Subcutaneous adipose tissue (tissue), 3 donors: ENCODE measurements around a stretch of chr14.

- PRO-cap, result no peak
- RAMPAGE, long total RNA, 3 experiments, result no peak in any of the 3 experiments
Measured at GRCh38 chr14:75522943-75523469, 737 bp downstream of the BATF start.

GRCh38 chr14:75523767-75524313 lies 1.6 kb downstream of the BATF start:
- PRO-cap, result no peak
- RAMPAGE, long total RNA, 3 experiments, result no peak in any of the 3 experiments

GRCh38 chr14:75867777-75868369 lies 113.9 kb downstream of the TGFB3 start:
- PRO-cap, result no peak
- RAMPAGE, long total RNA, 3 experiments, result no peak in any of the 3 experiments

GRCh38 chr14:76083808-76084531 lies 67.8 kb upstream of the GPATCH2L start:
- PRO-cap, result no peak
- RAMPAGE, long total RNA, 3 experiments, result no peak in any of the 3 experiments

GRCh38 chr14:76163527-76163914 lies 11.8 kb downstream of the GPATCH2L start:
- PRO-cap, result no peak
- RAMPAGE, long total RNA, 3 experiments, result no peak in any of the 3 experiments

DNA sequence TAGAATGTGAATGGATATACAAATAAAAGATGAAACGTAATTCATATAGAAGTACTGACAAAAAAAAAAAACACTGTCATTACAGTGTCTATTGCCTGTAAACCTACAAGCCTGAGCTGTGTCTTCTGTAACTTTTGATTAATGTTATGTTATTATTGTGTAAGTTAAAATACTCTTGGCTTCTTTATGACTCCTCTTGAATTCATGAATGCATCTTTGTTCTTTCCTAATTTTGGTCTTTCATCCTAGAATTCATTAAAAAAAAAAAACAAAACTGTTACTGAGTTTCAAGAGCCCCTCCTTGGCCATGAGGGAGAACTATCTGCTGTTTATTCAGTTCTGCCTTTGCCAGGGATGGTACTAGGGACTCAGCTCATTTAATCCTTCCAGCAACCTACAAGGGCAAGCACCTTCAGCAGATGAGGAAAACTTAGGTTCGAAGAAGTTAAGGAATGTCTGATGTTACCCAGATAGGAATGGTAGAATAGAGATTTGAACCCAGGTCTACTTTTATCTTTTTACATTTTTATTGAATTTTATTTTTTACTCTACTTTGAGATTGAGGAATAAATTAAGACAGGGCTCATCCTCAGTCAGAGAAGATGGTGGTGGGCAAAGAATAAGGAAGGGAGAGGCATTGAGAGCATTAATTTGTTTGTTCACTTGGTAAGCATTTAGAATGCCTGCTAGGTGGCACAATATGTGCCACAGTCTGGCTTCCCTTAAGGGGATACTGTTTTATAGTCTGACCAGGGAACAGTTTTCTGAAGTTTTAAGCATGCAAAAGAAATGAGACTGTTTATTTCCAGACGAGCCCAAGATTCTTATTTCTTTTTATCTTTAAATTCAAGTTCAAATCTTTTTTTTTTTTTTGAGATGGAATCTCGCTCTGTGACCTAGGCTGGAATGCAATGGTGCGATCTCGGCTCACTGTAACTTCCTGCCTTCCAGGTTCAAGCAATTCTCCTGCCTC lies 22.3 kb downstream of the GPATCH2L start:
- PRO-cap, result no peak
- RAMPAGE, long total RNA, 3 experiments, result no peak in any of the 3 experiments

DNA sequence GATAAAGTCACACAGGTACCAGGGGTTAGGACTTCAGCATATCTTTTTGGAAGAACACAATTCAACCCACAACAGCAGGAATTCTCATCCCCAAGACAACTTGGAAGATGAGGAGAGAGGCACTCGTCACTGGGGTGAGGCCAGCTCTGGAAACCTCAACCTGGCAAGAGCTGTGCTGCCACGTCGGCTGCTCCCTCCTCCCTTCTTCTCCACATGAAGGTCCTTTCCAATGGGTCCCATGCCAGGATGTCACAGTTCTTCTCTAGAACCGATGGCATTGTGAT lies 138.2 kb upstream of the VASH1 start:
- PRO-cap, result no peak
- RAMPAGE, long total RNA, 3 experiments, result no peak in any of the 3 experiments

- PRO-cap, result no peak
- RAMPAGE, long total RNA, 3 experiments, result no peak in any of the 3 experiments
Measured at GRCh38 chr14:76640634-76641426, 120.4 kb upstream of the VASH1 start.

GRCh38 chr14:76926428-76927071 lies 100.3 kb downstream of the LRRC74A start:
- PRO-cap, result no peak
- RAMPAGE, long total RNA, 3 experiments, result no peak in any of the 3 experiments

- PRO-cap, result bidirectional peak, plus-strand start at chr14:76959556, minus-strand start at chr14:76959424
- RAMPAGE, long total RNA, 3 experiments, result no peak in any of the 3 experiments
Measured at GRCh38 chr14:76959179-76959825, 69.2 kb downstream of the IRF2BPL start.

DNA sequence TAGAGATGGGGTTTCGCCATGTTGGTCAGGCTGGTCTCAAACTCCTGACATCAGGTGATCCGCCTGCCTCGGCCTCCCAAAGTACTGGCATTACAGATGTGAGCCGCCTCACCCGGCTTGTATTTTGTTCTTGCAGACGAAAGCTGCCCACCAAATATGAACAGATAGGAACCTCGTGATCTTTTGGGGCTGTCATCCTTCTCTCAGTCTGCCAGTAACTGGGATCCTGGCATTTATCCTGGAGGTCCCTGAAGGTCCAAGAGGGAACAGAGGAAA lies 68.6 kb downstream of the IRF2BPL start:
- PRO-cap, result no peak
- RAMPAGE, long total RNA, 3 experiments, result no peak in any of the 3 experiments

DNA sequence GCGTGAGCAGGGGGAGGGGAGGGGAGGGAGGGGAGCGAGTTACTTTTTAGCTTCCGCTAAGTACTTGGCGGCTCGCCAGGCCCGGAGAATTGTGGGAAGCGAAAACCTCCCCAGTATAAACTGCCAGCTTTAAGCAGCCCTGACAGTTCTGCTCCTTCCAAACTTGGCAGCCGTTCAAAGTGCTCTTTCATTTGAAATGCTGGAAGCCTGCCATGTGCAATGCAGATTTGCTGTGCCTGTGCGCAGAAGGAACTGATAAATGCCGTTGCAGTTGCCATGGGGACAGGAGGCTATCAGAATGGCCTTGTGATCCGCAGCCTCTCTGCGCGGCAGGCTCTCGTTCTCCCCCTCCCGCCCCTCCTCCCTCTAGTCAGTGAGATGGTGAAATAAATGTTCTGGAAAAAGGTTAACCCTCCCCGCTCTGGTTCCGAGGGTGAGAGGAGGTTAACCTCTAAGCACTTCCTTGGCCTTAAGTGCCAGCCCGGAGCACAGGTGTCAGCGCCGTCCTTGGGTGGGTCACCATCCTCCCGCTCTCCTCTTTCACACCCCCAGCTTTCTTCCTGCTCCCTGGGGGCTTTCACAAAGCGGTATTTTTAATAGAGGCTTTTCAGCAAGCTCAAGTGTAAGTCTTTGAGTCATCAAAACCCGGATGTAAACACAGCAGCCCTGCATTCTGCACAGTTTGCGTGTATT lies 11.9 kb upstream of the IRF2BPL start:
- PRO-cap, result no peak
- RAMPAGE, long total RNA, 3 experiments, result no peak in any of the 3 experiments

DNA sequence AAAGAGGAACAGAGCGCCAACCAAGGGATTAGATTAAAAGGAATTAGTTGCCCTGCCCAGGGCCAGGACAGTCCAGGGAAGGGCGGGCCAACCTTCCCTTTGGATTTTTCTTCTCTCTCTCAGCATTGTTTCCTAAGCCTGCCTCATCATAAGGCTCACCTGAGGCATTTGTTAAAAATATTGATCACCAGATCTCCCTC lies 8.7 kb downstream of the CIPC start:
- PRO-cap, result no peak
- RAMPAGE, long total RNA, 3 experiments, result no peak in any of the 3 experiments

DNA sequence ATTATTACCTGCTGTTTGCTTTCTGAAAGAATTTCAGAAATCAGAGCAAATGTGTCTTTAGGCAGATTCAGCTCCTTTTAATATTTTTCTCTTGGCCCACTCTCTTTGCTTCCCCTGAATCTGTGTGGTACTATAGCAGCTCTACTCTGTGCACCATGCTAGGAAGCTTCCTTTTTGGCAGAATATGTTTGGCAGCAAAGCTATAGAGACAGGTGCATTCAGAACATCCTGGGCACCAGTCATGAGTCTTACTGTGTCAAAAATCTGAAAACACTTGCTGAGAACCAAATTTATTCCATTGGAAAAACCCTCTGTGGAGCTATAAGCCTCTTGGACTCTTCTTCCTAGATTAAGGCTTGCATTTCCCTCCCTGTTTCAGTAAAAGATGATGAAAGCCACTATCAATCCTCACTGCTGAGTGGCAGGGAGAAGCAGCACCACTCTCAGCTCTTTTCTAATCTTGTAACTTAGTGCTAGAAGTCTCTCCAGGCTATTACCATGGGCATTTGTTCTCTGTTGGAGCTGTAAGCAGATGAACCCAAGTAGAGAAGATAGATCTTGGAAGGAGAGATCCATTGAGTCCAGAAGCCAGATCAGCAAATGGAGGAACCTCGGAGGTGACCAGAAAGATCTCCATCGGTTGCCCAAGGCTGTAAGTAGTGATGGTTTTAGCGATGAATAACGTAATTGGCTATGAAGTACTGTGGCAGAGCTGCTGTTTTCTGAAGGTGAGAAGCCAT lies 18.3 kb downstream of the CIPC start:
- PRO-cap, result no peak
- RAMPAGE, long total RNA, 3 experiments, result no peak in any of the 3 experiments

DNA sequence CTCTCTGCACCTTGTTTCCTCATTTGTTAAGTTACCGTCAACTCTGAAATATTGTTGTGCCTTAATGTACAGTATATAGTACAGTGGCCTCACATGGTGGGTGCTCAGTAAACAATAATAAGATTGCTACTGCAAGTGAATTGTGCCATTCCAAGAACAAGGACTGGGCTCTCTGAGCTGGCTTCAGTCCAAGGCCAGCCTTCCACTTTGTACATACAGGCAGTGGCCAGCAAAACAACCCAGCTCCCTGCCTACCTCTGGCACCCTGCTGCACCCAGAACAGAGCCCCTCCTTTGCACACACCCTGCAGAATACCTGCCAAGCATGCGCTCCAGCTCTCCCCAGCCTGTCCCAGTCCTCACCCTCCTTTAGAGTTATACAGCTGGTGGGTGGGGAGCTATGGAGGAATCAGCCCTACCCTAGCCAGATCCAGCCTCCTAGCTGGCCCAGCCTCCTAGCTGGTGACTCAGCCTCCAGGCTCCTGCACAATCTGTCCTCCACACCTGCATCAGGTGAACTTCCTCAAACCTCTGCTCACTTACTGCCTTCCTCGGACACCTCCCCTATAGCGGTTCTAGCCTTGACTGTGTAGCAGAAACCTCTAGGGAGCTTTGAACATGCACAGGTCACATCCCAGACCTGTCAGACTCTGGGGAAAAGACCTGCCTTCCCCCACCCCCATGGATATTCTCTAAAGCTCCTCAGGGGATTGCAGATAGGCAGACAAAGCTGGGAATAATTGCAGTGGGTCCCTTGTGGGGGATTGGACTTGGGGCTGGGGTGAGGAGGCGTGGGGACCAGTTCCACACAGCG lies 18.0 kb downstream of the ZDHHC22 start:
- PRO-cap, result no peak
- RAMPAGE, long total RNA, 3 experiments, result no peak in any of the 3 experiments

- PRO-cap, result no peak
- RAMPAGE, long total RNA, 3 experiments, result no peak in any of the 3 experiments
Measured at GRCh38 chr14:77338079-77338758, 17.4 kb downstream of the GSTZ1 start.

- PRO-cap, result unidirectional peak, minus-strand start at chr14:77589255
- RAMPAGE, long total RNA, 3 experiments, result no peak in any of the 3 experiments
Measured at GRCh38 chr14:77589130-77589329, 27.4 kb downstream of the SPTLC2 start.

DNA sequence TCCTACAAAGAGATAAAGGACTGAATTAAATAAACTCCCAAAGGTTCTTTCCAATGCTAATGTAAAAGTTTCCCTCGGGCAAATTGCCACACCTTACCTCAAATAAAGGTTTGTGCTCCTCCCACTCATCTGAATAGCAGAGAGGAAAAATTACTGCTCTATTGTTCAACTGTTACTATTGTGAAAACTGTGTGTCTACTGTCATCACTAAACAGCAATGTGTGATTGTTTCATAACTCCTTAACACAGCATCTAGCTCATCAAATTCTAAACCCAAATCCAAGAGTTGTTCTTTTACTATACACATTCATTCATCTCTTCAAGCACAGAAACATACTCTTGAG lies 3.2 kb downstream of the SPTLC2 start:
- PRO-cap, result no peak
- RAMPAGE, long total RNA, 3 experiments, result no peak in any of the 3 experiments

- PRO-cap, result no peak
- RAMPAGE, long total RNA, 3 experiments, result no peak in any of the 3 experiments
Measured at GRCh38 chr14:77907393-77908281, 107.7 kb downstream of the ADCK1 start.

GRCh38 chr14:79705549-79705875 lies 505.8 kb downstream of the DIO2 start:
- PRO-cap, result no peak
- RAMPAGE, long total RNA, 3 experiments, result no peak in any of the 3 experiments